CD14-positive monocyte (primary cell): ENCODE results near the gene DCUN1D4.

DNA sequence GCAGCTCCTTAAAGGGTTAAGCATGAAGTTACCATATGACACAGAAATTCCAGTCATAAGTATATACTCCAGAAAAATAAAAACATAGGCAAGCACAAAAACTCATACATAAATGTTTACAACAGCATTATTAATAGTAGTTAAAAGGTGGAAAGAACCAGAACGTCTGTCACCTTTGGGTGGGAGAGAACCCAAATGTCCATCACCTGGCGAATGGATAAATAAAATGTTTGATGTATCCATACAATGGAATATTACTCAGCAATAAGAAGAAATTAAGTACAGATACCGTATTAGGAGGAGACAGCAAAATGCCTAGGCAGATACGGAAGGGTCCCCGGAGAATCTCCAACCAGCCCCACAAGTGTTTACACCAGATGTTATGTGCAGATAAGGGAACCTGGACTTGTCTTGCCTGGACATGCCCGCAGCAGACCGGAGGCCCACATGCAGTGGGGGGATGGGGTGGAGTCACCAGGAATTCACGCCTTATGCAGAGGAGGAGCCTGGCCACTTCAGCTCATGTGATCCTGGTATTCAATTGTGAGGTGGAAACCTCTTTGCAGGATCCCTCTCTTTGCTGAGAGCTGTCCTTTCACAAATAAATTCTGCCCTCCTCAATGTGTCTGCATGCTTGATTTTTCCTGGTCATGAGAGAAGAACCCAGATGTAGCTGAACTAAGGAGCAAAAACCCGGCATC, 508.7 kb downstream of the CWH43 start:
- CAGE, long polyA plus RNA = no peak

DNA sequence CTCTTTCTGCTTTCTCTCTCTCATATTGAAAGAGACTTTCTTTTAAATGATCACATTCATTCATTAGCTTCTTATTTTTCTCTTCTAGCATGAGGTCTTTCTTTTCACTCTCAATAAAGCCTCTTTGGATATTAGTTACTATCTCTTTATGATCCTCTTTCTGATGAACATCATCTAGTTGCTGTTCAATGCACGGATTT, 516.0 kb downstream of the CWH43 start:
- CAGE, long polyA plus RNA = no peak

DNA sequence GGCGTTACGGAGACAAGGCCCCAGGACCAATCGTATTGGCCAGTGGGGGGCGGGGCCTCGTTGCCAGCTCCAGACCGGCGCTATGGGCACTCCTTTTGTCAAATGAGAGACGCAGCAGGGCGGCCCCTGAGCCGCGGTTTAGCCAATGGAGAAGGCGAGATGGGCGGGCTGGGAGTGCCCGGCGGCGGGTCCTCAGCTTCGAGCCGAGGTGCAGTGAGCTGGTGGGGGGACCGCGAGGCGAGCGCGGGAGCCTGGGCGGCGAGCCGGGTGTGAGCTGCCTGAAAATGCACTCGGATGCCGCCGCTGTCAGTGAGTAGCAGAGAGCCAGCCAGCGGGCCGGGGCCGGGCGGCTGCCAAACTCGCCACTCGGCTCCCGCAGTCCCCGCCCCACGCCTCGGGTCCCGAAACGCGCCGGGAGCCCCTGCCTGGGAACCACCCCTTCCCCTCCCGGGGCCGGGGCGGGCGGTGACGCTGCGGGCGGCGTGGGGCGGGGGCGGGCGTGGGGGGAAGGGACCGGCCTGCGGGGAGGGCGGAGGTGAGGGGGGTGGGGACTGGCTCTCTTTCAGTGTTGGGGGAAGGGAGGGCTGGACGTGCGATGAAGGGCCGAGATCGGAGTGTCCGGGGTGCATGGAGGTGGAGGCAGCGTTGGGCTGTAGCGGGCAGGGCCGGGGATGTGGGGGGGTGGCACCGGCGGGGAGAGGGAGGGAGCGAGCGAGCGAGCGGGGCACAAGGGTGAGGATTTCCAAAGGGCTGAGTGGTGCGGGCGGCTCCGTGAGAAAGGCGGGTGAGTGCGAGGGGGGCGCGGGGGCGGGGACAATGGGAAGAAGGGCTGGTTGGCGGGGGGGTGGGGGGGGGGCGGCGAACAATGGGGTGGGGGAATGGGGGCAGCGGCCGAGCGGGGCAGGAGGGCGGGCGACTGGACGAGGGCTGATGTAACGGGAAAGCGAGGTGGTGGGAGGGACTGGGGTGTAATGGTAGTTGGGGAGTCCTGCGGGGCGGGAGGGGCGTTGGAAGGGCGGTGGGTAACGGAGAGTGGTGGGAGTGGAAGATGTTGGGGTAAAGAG, at the start of gene DCUN1D4:
Gene DCUN1D4 (plus strand): TSS at position 195 of the 1,064 bp plus-strand sequence.
- CAGE, long polyA plus RNA = no peak

DNA sequence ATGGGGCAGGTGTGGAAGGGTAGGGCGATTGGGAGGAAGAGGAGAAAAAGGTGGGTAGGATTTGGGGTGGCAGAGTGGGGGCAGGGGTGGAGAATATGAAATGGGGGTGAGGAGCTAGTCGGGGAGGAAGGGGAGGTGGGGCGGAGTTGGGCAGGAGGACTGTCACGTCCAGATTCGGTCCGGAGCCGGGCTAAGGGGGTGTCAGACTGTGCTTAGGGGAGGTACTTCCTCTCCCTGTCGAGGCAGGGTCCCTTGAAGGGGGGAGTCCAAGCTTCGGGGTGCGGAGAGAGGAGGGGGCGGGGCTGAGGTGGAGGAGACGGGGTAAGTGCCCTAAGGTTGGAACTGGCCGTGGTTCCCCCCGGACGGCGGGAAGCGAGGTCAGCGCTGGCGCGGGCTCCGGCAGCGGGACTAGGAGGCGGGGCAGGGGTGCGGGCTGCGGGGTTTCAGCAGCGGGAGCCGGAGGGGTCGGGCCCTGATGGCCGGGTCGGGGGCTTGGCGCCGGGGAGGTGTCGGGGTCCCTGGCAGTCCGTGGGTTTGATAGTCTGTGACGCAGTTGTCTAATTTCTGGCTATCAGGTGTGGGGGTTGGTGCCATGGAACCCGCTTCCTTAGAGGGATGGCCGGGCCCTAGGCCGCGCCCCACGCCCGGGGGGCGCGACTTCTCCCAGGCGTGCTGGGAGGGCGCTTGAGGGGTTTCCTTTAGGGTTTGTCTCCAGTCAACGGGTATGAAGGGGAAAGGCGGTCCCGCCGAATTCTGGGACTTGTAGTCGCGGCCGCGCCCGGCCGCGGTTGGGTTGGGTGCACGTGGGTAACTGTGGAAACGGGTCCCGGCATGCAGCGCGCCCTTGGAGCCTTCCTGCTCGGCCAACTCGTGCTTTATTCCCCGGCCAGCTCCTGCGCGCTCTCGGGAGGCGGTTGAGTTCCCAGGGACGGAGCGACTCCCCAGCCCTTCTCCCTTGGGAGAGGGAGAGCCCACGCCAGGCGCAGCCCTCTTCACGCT, 1.4 kb downstream of the DCUN1D4 start:
- CAGE, long polyA plus RNA = no peak

DNA sequence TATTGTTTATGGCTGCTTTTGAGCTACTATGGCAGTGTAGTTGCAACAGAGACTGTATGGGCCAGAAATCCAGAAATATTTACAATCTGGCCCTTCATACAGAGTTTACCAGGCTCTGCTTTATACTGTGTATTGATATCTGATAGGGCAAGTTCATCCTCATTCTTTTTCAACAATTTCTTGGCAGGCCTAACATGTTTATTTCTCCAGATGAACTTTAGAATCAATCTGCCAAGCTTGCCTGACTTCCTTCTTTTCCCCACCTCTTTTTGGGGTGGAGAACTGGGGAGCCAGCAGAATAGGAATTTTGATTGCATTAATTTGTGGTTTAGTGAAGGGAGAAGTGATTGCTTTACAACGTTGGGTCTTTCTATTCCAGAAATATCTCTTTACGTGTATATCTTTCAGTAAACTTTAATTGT, 15.9 kb downstream of the DCUN1D4 start:
- CAGE, long polyA plus RNA = no peak

- CAGE, long polyA plus RNA = no peak
Measured at GRCh38 chr4:51909203-51909705, 66.3 kb downstream of the DCUN1D4 start.

DNA sequence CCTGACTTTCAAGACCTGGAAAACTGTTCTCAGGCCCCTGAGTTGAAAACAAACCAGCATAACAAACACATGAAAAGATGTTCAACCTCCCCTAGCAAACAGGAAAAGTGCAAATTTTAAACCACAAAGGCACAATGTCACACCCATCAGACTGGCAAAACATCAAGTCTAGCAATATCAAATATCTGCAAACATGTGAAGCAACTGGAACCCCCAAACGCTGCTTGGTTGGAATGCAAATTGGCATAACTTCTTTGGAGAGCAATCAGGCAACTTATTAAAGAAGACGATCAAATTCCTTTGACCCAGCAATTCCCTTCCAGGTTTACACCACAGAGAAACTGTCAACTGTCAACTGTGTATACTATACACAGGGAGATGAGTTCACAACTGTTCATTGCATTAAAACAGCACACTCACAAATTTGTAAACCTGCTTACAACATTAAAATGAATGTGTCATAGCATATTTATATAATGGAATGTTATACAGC, 7.0 kb downstream of the USP46 start:
- CAGE, long polyA plus RNA = no peak

GRCh38 chr4:52853290-52853730, 8.8 kb upstream of the RASL11B start:
- CAGE, long polyA plus RNA = no peak

GRCh38 chr4:53365064-53365538, 760 bp downstream of the SCFD2 start:
- CAGE, long polyA plus RNA = no peak

- CAGE, long polyA plus RNA = no peak
Measured at GRCh38 chr4:53389752-53390122, 12.3 kb downstream of the FIP1L1 start.

- CAGE, long polyA plus RNA = no peak
Measured at GRCh38 chr4:53507393-53508436, 83.6 kb downstream of the LNX1 start.

GRCh38 chr4:53644367-53645078, 53.2 kb upstream of the LNX1 start:
- CAGE, long polyA plus RNA = no peak

DNA sequence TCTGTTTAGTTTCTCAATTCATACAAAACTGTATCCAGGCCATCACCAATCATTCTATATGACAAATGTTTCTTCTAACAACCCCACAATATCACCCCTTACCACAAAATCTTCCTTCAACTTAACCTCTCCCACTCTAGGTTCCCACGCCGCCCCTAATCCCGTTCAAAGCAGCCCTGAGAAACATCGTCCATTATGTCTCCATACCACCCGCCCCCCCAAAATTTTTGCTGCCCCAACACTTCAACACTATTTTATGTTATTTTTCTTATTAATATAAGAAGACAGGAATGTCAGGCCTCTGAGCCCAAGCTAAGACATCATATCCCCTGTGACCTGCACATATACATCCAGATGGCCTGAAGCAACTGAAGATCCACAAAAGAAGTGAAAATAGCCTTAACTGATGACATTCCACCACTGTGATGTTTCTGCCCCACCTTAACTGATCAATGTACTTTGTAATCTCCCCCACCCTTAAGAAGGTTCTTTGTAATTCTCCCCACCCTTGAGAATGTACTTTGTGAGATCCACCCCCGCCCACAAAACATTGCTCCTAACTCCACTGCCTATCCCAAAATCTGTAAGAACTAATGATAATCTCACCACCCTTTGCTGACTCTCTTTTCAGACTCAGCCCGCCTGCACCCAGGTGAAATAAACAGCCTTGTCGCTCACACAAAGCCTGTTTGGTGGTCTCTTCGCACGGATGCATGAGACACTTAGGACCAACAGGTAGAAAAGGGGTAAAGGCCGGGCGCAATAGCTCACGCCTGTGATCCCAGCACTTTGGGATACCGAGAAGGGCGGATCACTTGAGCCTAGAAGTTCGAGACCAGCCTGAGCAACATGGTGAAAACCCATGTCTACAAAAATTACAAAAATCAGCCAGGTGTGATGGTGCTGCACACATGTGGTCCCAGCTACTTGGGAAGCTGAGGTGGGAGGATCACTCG, 39.3 kb downstream of the CHIC2 start:
- CAGE, long polyA plus RNA = no peak

DNA sequence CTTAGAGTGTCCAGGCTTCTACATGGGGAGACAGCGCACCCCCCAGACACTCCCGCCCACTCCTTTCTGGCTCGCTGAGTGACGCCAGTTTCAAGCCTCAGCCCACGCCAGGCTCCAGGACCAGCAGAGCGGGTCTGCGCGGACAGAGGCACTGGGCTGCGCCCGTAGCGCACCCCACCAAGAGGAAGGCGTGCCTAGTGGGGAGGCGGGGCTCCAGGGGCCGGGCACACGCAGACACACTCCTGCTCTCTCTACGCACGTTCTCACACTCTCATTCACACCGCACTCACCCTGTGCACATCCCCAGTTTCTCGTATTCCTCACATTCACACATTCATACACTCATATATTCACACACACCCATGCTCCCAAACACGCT, 8.8 kb upstream of the GSX2 start:
- CAGE, long polyA plus RNA = no peak

GRCh38 chr4:54197040-54197765, 31.9 kb upstream of the PDGFRA start:
- CAGE, long polyA plus RNA = no peak

- CAGE, long polyA plus RNA = no peak
Measured at GRCh38 chr4:54296462-54297093, 67.5 kb downstream of the PDGFRA start.

- CAGE, long polyA plus RNA = no peak
Measured at GRCh38 chr4:54658236-54659285, 804 bp downstream of the KIT start.

DNA sequence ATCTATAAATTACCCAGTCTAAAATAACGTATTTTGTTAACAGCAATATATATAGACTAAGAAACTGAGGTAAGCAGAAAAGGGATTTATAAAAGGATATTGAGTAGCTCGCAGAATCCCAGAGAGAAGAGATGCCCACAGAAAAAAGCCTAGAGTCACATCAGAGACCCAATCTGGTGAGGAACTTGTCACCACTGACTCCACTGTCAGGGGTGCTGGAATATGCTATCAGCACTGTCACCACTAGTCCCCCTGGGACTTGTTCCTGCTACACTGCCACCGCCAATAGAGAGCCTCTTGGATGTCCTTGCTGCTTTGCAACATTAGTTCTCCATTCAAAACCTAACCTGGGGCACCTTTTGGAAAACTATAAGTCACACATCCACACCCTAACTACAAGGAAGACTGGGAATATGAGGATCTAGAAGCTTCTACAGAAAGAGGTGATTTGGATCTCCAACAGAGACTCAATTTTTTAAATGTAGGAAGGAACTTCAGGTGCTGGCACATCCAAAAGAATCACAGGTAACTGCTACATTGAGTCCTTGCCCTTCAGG, 125.1 kb downstream of the KDR start:
- CAGE, long polyA plus RNA = no peak

- CAGE, long polyA plus RNA = no peak
Measured at GRCh38 chr4:55086894-55087408, 38.4 kb downstream of the KDR start.

DNA sequence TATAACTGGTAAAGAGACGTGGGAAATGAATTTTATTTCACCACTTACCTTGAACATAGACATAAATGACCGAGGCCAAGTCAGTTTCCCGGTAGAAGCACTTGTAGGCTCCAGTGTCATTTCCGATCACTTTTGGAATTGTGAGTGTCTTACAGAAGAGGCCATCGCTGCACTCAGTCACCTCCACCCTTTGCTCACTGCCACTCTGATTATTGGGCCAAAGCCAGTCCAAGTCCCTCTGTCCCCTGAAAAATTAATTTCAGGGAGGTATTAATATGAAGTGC, 6.9 kb downstream of the KDR start:
- CAGE, long polyA plus RNA = no peak